LUHMES (cell line): Measurements from ENCODE around the gene TUBA4B.

DNA sequence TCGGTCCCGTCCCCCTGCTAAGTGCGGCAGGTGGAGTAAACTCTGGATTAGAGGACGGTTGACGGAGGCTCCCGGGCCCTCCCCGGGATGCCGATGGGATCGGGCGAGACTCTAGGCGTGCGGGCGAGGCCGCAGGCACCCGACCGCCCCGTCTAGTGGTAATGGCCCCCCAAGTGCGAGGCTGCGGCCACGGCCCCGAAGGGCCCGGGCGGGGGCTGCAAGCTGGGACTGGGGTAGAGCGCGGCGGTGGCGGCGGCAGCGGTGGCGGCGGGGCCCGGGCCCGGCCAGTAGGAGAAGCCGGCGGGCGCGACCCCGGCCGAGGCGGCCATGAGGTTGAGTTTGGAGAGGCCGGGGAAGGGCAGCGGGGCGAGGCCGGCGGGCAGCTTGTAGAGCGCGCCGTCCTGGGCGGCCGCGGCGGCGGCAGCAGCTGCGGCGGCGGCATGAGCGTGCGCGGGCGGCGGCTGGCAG lies 3.4 kb downstream of the FEV start:
- PRO-cap = no peak

- PRO-cap = no peak
Measured at GRCh38 chr2:219070845-219072057, 10.5 kb upstream of the IHH start.

DNA sequence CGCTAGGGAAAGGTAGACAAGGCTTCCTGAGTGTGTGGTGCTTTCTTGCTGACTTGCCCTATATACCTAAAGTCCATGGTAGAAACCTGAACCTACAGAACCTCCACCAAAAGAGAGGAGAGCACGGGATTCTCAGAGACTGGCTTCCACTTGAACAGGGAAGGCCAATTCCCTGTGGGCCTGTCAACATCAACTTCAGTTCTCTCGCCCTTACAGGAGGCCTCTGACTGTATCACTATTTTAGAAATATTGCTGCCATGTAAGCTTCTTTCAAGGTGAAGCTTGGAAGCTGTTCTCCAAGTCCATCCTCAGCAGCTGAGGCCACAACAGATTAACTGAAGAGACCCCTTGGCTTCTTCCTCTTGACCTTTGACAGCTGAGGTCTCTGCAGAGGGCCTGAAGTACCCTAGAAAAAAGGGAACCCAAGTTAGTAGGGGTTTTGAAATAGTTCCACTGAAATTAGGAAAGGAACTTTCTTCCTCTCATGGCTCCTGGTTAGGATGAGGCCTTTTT lies 15.4 kb upstream of the IHH start:
- PRO-cap = no peak

DNA sequence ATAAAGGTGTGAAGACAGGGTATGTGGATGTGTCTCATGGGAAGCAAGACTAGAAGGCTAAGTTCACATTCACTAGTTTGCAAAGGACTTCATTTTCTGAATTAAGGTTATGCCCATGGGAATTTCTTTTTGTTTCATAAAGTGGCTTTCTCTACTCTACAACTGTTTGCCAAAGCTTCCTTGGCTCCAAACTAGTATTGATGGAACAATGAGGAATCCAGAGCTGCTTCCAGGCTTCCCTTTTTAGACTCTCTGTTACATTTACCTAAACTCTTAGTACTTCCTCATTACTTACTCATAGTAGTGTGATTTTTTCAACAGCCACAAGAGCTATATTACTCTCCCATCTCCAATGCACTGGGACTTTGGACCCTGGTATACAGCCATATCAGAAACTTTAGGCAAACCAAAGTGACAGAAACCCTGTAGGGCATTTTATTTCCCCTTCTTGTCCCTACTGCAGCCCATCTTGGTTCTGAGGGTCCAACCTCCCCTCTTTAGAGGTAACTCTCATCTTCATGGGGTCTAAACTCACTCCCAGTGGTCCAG lies 21.2 kb upstream of the IHH start:
- PRO-cap = no peak

- PRO-cap = no peak
Measured at GRCh38 chr2:219111508-219111969, 49.1 kb downstream of the NHEJ1 start.

DNA sequence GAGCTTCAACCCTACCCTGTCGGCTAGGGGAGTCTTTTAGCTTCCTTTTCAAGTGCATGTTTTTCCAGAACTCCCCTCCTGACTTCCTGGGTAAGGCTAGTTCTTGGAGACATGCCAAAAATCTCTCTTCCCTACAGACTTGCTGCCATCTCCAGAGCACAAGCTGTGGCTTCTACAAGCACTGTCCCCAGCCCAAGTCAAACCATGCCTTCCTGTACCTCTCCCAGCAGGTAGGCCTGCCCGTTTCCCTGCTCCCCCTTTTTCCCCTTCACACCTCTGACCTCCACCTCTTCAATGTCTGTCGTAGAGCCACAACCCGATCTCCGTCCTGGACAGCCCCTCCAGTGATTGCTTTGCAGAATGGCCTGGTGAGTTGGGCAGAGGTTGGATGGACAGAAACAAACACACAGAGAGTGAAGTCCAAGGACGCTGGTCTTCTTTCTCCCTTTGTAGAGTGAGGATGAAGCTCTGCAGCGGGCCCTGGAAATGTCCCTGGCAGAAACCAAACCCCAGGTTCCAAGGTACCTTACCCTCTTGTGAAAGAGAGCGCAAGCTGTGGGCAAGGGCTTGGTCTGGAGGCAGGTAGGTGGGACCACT lies 1.6 kb downstream of the ZFAND2B start:
- PRO-cap = no peak

DNA sequence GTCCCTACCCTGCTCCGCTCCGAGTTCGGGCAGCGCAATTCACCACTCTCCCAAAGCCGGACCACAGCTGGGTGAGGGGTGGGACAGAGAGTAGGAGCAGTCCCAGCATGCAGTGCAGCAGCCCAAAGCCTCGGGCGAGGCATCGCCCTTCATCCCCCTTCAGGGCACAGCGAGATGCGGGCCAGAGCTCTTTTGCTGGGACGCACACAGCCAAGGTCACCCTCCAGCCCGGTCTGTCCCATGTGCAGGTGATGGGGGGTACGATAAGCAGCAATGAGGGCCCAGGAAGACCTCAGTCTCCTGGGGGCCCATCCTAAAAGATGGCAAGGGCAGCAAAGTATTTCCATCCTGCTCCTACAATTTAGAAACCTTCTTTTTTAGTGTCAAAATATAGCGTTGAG lies 667 bp upstream of the ABCB6 start:
- PRO-cap = bidirectional peak, plus-strand start at position 151 of the sequence, minus-strand start at position 62 of the sequence

- PRO-cap = no peak
Measured at GRCh38 chr2:219244905-219245287, 348 bp downstream of the GLB1L start.

- PRO-cap = bidirectional peak, plus-strand start at chr2:219253252, minus-strand start at chr2:219253140
Measured at GRCh38 chr2:219252477-219253580, at the start of gene TUBA4B. TSS of gene TUBA4B (plus strand) at chr2:219253243.

DNA sequence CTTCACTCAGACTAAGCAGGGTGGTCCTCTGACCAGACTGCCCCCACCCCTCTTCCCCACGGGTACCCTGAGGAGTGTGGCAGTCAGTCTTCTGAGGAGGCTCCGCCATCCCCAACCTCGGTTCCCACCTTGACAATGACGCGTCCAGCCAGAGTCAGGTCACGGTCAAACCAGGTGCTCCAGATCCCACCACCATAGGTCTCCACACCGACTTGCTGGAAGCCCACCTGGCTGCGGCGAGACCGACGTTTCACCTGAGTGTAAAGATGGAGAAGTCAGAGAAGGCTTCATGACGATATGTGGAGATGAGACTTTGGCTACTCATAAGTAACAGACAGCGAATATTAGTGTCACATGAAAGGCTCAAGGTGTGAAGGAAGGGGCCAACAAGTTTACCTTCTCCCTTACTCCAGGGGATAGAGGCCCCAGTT lies 1.5 kb downstream of the DNPEP start:
- PRO-cap = no peak

- PRO-cap = no peak
Measured at GRCh38 chr2:219408552-219409131, 9.5 kb upstream of the DES start.

GRCh38 chr2:219415907-219416626 lies 2.1 kb upstream of the DES start:
- PRO-cap = no peak

DNA sequence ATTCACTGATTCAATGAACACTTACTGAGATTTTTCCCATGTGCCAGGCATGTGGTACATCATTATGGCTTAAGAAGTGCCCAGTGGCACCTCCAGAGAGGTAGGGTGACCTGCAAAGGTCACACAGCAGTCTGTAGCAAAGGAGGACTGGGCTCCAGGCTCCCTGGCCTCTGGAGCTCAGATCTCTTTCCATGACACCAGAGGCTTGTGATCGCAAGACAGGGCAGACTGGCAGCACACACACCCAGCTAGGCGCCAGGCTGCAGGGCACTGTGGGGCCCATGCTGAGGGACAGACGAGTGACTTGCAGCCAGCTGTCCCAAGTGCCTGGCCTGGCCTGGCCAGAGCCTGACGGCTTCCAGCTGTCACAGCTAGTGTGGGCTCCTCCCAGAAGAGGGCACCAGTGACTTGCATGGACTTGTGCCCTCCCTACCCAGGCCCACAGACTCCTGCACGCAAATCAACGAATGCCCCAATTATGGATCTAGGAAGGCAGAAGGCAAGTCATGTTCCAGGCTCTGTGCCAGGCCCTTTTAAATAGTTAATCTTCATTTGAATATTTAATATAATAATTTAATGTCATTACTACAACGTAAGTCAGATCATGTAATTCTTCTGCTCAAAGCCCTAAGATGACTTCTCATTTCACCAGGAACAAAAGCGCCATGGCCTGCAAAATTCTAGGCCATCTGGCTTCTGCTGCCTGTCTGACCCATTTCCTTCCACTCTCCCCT lies 3.9 kb upstream of the SPEG start:
- PRO-cap = no peak

- PRO-cap = no peak
Measured at GRCh38 chr2:219441317-219441736, 6.7 kb downstream of the SPEG start.

DNA sequence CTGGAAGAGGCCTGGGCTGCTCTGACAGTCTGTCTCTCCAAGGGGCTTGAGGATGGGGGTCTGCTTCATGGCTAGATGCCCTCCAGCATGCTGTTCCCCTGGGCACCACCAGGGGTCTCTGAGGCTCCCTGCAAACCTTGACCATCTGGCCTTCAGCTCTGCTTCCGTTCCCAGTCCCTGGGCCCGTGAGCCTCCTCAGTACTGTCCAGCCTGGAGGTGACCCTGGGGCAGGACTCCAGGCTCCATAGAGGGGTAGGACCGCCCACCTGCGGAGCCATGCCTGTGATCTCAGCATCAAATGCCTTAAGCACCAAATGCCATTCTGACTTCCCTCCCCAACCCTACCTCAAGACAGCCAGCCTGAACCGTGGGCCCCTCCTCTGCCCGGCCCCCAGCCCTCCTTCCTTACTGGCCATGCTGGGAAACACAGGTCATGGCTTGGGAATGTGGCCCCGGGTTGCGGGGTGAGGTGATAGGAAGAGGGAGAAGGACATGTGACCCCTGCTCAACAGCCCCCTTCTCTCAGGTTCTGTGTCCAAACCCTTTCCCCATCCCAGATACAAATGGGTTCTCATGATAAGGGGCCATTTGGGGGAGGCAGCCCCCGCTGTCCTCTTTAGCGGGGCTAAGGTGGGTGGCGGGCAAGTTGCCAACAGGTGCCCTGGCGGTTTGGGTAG lies 25.0 kb downstream of the SPEG start:
- PRO-cap = no peak

- PRO-cap = unidirectional peak, plus-strand start at chr2:219570123
Measured at GRCh38 chr2:219569990-219570181, 1.5 kb downstream of the OBSL1 start.

GRCh38 chr2:219643717-219644508 lies 16.5 kb downstream of the SLC4A3 start:
- PRO-cap = no peak

GRCh38 chr2:219922401-219922657 lies 294.9 kb downstream of the SLC4A3 start:
- PRO-cap = no peak

DNA sequence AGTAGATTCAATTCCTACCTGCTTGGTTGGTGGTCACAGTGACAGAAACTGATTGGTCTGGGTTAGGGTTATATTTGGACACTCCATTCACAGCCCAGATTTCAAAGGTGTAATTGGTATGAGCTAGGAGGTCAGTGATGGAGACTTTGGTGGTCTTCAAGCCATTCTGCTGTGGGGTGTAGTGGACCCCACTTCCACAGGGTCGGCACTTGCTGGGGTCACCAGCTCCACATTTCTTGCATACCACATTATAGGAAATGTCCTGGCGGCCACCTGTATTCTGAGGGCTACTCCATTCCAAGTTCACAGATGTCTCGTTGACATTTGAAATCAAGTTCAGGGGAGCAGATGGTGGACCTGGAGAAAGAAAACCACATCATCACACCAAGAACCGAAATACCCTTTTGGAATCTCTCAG lies 89.8 kb downstream of the EPHA4 start:
- PRO-cap = no peak

DNA sequence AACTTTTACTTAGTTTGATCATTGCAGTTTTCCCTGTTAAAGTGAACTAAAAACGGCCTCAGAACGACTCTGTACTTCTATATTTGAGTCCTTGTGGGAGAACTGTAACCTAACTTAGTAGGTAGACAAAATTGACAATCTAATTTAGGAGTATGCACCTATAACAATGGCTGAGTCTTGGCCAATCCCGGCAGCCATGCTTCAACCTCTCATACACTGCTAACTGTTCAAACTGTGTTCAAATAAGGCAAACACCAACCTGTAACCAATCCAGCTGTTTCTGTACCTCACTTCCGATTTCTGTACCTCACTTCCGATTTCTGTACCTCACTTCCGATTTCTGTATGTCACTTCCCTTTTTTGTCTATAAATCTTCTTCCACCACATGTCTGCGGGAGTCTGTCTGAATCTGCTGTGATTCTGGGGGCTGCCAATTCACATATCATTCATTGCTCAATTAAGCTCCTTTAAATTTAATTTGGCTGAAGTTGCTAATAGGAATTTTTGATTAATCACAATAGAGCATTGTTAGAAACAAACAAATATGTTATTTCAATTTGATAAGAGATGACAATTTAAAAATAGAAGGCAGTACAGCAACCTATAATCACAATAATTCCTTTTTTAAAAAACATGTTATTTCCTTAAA lies 60.8 kb downstream of the EPHA4 start:
- PRO-cap = no peak